ENCODE results near the genes FREM1 and CNTLN.

DNA sequence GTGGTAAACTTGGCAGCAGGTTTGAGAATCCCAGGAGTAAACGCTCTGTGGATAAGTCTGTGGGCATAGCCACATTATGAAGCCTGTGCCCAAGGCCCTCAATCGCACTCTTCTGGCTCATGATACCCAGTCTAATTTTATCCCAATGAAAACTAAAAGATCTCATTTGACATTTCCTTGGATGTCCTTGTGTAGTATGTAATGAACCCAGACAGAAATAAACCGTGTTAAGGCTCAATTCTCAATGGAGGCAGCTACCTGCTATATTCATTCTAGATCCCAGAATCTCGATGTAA, 372.8 kb upstream of the MPDZ start:
- PRO-cap, result no peak

DNA sequence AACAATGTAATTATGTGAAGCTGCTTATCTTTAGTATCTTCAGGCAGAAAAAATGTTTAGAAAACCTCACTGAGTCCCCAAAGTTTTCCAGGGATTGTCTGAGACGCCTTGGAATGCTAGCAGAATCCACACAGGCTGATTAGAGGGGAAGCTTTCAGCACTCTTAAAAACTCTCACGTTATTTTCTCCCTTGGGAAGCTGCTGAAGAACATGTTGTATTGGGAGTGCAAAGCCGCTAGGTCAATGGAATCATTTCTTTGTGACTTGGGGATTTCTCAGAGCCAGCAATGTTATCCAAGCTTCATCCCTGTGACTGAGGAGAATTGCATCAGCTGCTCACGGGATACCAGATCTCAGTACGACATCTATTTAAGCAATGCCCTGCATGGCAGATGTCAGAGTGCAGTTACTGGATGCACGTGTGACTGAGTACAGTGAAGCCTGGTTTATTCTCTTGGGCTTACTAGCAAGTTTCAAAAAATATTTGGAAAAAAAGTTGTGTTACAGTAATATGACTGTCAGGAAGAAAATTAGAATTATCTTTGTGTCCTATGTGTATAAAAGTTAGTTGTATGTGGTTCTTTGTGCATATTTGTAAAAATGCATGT, 426.5 kb upstream of the MPDZ start:
- PRO-cap, result no peak

DNA sequence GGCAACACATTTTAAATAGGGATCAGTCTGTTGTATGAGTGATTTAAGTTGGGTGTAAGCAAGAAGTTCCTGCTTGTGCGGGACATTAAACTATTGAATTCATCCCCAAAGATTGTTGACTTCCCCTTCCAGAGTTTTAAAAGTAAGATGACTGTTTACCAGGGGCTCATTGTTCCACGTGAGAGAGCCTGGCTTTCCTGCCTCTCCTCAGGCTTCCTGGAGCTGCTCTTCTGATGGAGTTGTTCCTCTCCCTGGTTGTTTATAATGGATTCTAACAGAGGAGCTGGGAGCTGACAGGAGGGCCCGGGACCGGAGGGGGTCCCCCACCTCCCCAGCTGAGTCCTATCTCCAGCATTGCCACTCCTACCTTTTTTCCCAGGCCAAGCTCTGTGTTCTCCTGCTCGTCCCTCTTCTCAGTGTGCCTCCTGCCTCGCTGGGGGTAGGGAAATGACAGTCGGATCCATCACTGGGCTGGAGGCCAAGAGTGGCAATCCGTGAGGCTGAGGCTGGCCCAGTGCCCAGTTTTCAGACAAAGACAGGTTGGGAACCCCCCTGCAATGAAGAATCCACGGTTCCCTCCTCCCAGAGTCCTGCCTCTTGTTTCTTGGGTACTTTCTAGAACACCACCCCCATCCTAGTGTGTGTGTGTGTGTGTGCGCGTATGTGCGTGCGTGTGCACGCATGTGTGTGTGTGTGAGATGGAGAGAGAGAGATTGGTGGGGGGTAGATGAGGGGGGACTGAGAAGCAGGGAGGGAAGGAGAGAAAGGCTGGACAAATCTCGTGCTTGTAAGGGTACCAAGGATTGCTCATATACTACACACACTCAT, 123.6 kb upstream of the NFIB start:
- PRO-cap, result no peak

- PRO-cap, result no peak
These were observed at the start of gene FREM1 for GRCh38 chr9:14909687-14910744. FREM1 (minus strand) TSS chr9:14910428.

DNA sequence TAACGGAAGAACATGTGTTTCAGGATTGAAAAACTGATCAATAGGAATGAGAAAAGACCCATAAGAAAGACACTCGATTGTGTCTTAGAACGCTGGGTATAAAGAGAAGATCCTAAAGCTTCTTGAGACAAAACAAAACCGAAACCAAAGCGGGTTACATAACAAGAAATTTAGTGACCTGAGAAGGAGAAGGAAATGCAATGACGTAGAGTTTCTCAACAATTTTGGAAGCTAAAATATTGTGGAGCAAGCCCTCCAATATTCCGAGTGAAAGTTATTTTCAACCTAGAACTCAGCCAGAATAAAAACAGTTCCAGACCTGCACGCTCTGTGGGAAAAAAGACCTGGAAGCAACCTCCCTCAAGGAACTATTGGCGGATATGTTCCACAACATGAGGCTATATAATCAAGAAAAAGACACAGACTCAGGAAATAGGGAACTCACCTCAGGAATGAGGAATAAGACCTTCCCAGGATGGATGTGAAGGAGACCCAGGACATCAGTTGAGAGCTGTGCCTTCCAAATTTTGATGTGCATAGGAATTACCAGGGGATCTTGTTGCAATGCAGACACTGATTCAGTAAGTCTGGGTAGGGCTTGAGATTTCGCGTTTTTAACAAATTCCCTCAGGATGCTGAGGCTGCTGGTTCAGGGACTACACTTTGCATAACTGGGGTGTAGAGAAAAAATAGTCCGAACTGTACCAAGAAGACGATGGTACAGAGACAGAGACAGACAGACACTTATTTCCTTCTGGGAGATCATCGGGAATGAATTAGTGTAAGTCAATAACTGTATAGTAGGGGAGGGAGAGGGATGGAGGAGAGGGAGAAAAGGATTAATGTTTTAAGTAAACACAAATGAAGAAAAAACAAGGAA, 82.1 kb upstream of the FREM1 start:
- PRO-cap, result no peak

DNA sequence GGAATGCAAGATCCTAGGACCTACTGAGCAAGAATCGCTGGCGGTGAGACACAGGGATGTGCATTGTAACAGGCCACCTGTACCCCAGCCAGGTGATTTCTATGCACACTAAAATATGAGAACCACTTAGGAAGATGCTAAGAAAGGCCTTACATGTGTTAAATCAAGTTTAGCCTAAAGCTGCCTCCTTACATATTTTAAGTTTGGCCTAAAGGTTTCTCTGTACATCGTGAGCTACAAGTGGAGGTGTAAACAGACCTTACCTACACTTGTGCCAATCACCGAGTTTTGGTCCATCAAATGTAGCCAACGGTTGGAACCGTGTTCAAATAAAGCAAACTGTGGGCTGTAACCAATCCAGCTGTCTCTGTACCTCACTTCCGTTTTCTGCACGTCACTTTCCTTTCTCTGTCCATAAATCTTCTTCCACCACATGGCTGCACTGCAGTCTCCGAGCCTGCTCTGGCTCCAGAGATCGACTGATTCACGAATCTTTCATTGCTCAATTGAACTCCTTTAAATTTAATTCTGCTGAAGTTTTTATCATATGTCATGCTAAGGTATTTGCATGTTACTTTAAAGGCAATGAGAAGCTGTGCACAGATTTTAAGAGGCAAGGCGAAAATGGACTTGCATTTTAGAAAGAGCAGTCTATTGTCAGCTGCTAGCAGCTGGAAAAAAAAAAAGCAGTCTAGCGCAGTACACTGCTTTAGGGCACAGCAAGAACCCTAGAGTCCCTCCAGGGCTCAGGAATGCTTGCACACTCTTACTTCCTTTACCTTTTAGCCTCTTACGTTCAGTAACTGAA, 13.3 kb downstream of the TTC39B start:
- PRO-cap, result no peak

DNA sequence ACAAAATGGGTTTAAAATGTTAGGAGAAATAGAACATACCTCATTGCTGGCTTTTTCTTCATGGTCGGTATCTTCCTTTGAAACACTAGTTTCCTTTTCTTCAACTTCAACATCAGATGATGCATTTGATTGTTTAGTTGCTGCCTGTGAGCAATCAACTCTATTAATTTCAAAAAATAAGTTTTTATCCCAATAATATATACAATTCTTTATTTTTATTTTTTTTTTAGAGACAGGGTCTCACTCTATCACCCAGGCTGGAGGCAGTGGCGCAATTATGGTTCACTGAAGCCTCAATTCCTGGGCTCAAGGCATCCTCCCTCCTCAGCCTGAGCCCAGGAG, 24.0 kb downstream of the PSIP1 start:
- PRO-cap, result no peak

GRCh38 chr9:16267203-16267822, 603.2 kb downstream of the BNC2 start:
- PRO-cap, result no peak

DNA sequence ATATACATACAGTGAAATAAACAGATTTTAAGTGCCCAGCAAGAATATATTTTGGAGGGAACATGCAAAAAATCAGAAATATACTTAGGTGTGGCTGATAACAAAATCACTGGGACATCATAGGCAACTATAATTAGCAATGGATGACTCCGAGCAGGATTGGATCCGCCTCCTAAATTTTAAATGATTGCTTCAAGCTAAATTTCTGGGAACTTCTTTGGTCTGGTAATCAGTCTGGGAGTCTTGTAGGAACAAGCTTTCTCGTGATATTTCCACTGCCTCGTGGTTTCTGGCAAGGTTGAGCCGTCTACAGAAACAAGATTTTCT, 232.6 kb downstream of the BNC2 start:
- PRO-cap, result no peak

- PRO-cap, result no peak
These were observed 165.5 kb downstream of the BNC2 start for GRCh38 chr9:16704651-16705736.

GRCh38 chr9:16710744-16711363, 159.6 kb downstream of the BNC2 start:
- PRO-cap, result no peak

- PRO-cap, result no peak
These were observed 142.6 kb downstream of the BNC2 start for GRCh38 chr9:16727627-16728470.

- PRO-cap, result no peak
These were observed 2.7 kb downstream of the BNC2 start for GRCh38 chr9:16867450-16868441.

DNA sequence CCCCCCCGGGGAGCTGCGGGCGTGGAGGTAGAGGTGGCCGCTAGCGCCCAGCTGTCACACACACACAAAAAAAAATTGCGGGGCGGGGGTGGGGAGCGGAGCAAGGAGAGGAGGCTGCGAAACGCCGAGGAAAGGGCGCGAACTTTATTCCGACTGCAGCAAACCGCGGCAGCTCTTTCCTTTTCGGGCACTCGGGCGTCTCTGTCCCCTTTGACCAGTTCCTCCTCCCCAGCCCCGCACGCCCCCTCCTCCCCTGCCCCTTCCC, 759 bp upstream of the BNC2 start:
- PRO-cap, result no peak

- PRO-cap, result no peak
These were observed 129.8 kb upstream of the CNTLN start for GRCh38 chr9:17005002-17005498.

- PRO-cap, result no peak
These were observed at the start of gene CNTLN for GRCh38 chr9:17134748-17135875. CNTLN (plus strand) TSS chr9:17135040.

- PRO-cap, result no peak
These were observed 327.9 kb downstream of the SH3GL2 start for GRCh38 chr9:17906359-17907557.

DNA sequence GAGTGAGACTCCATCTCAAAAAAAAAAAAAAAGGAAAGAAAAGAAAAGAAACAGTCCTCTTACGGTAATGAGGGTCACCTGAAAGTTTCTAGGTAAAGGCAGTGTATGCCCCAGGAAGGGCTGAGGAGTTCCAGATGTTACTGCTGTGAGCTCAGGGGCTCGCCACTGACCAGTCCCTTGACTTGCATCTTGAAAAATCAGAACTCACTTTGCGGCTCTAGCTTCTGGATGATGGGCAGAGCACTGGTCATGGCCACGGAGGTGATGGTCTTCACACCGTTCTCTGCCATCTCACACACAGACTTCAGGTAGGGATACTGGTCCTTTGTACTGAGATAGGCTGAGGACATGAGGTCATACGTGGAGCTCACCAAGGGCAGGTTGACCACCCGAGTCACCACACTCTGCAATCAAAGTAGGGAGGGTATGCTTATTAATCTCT, 1.4 kb downstream of the PLIN2 start:
- PRO-cap, result no peak

- PRO-cap, result no peak
These were observed 20.6 kb upstream of the PLIN2 start for GRCh38 chr9:19147968-19148128.

GRCh38 chr9:19150646-19150888, 23.3 kb upstream of the PLIN2 start:
- PRO-cap, result no peak